Measurements from ENCODE around the gene DNAJB13.

DNA sequence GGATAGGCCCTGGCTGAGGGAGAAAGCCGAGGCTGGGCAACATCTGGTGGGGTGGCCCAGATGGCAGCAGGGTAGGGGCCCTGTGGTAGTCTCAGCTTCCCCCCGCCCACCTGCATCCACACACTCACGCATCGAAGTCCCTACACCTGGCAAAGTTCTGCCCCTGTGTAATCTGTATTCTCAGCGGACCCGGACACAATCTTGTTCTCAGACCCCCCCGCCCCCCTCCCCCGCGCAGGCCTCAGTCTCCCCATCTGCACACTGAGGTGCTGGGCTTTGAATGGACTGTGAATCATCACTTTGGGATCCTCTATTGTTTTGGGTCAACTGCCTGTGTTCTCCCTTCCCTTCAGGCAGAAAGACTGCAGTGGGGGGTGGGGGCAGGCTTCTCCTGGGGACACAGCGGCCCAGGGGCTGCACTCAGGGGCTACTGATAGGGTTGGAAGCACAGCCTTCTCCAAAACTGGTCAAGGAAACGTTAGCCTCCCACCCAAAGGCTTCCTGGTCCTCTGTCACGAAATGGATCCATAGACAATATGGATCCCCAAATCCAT is 1.3 kb downstream of the RELT start:
- PRO-cap, 7 experiments: no peak in any of the 7 experiments
- RAMPAGE, long total RNA, 2 experiments: no peak in any of the 2 experiments

DNA sequence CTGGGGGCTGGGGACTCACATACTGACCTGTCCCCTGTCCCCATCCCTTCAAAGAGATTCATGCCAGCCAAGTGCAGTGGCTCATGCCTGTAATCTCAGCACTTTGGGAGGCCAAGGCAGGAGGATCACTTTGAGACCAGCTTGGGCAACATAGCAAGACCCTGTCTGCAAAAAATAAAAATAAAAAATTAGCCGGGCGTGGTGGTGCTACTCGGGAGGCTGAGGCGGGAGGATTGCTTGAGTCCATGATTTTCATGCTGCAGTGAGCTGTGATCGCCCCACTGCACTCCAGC is 15.2 kb downstream of the RELT start:
- PRO-cap, 7 experiments: no peak in any of the 7 experiments
- RAMPAGE, long total RNA, 2 experiments: no peak in any of the 2 experiments

DNA sequence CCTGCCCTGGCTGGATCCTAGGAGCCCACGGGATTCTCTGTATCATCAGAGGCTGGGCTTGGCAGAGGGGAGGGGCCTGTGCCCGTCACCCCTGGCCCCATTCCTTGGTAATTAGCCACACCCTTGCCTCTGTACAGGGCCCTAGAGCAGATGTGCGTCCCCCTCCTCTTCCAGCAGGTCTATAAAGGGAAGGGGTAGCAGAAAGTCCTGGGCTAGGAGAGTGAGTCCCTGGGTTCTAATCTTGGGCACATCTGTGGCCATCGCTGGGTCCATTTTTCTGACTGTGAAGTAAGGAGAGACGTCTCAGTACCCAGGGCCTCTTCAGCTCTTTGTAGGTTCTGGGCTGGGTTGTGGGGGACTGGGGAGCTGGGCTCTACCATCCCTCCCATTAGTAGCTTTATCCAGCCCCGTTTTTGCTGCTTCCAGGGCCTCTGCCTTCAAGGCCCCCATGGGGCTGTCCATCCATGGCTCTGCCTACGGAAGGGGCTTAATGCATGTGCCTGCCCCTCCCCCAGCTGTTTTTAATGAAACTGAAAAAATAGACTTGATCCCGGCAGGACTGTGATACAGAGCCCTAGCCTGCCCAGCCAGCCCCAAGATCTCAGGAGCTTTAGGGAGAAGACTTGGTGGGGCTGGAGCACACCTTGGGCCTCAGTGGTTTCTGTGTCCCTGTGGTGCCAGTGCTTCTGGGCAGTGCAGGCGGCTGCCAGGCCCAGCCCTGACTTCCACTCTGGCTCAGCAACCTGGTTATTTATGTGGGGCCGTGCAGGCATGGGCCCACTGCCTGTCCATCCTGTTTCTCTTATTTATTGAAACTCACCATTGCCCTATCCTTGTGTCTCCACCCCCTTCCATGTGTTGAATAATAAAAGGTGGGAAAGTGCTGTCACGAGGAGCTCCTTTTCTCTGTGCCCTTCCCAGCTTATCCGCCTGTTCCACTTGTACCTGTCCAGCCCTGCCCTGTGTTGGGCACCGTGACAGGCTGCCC is 19.9 kb downstream of the RELT start:
- PRO-cap, 7 experiments: no peak in any of the 7 experiments
- RAMPAGE, long total RNA, 2 experiments: no peak in any of the 2 experiments

GRCh38 chr11:73465274-73465833 is 89.2 kb downstream of the RELT start:
- PRO-cap, 7 experiments: no peak in any of the 7 experiments
- RAMPAGE, long total RNA, 2 experiments: no peak in any of the 2 experiments

DNA sequence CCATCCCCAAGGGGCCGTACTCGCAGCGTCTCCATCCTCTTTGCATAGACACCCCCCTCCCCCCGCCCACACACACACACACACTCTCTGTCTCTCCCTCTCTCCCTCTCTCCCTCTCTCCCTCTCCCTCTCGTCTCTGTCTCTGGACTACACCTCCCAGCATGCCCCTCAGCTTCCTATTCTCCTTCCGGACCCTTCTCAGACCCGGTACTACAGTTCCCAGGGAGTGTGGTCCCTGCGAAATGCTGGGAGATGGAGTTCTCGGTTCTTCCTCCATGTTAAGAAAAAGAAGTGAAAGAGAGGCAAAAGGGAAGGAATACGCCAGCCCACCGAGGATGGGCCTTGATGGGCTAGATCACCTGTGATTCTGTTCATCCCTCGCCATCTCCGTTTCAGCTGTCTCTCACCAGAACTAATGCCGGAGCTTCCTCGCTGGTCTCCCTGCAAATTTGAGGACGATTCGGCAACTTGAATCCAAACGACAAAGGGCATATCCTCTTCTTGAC is 569 bp upstream of the FAM168A start:
- PRO-cap, 7 experiments: peak in 7 of 7 experiments; most common plus-strand start position 179 of the sequence (in 3); most common minus-strand start position 112 of the sequence (in 3)
- RAMPAGE, long total RNA, 2 experiments: no peak in any of the 2 experiments

DNA sequence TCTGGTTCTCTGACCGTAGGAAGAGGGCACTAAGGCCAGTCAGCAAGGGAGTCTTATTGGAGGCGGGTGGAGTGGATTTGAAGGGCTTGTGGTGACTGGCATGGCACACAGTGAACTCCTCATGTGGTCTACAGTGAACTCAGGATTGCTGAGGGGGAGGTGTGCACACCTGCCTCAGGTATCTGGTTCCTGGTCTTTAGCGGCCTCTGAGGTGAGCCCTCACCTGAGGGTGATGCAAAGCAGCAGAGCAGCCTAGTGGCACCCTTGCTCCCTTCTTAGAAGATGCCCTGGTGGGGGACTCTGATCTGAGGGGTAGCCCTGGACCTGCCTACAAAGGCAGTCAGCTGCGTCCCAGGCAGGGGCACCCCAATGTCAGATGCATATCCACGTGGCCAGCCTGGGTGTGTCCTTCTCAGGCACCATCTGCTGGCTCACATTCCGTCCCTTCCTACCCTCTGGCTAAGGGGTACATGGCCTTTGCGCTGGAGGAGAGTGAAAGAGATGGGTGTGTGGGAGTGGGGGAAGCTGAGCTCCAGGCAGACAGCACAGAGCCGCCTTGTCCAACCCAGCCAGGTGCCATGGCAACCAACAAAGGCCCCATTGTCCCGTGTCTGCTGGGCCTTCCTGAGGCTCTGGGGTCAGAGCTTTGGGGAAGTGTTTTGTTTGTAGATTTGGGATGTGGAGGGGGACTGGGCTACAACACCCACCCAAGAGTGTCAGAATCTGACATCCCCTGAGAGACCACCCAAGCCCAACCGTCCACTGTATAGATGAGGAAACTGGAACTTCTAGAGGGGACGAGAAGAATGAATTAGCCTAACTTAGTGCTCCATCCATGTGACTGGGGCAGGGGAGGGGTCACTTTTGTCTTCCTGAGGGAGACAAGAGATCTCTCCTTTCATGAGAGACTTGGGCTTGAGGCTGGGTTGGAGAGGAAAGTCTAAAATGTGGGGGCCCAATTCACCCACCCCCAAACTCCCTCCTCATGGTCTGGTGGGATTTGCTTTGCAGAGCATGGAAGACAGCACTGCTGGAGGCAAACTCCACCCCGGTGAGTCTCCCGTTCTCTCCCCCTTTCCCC is 5.9 kb downstream of the PLEKHB1 start:
- PRO-cap, 7 experiments: no peak in any of the 7 experiments
- RAMPAGE, long total RNA, 2 experiments: no peak in any of the 2 experiments

- PRO-cap, 7 experiments: no peak in any of the 7 experiments
- RAMPAGE, long total RNA, 2 experiments: no peak in any of the 2 experiments
Observed at GRCh38 chr11:73784277-73784707, 3.4 kb upstream of the MRPL48 start.

GRCh38 chr11:73877159-73877761 is 461 bp downstream of the PAAF1 start:
- PRO-cap, 7 experiments: no peak in any of the 7 experiments
- RAMPAGE, long total RNA, 2 experiments: no peak in any of the 2 experiments

- PRO-cap, 7 experiments: no peak in any of the 7 experiments
- RAMPAGE, long total RNA, 2 experiments: start-site peak on the plus strand in 2 of 2 experiments, at chr11:73950988-73951051 at its widest, 15 to 163 reads per replicate
Observed at GRCh38 chr11:73950836-73951248, at the start of gene DNAJB13. Gene DNAJB13, plus strand, starts transcription at chr11:73951026.

DNA sequence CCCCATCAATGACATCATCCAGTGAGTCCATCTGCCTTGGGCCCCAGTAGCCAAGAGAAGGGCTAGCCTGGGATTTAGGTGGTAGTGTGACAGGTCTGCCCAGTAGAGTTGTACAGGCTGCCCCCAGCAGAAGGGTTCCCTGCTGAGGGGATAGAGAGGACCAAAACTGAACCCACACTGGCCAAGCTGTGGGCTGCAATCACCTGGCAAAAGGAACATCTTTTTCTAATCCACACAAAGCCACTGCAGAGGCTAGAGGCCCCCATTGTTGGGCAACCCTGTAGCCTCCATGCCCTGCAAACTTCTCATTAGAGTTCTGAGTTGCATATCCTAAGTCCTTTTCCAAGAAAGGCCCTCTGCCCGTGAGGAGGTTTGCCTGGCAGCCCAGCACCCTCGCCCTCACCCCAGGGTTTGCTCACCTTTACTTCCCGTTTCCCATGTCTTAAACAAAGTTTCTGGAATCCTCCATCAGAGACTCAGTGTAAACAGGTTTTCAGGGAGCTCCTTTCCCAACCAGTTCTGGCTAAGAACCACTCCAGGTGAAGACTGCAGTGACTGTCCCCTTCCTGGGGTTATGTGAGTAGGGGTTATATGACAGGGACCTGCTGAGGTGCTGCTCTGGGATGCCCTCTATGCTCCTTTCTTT is 13.2 kb downstream of the UCP2 start:
- PRO-cap, 7 experiments: no peak in any of the 7 experiments
- RAMPAGE, long total RNA, 2 experiments: no peak in any of the 2 experiments

DNA sequence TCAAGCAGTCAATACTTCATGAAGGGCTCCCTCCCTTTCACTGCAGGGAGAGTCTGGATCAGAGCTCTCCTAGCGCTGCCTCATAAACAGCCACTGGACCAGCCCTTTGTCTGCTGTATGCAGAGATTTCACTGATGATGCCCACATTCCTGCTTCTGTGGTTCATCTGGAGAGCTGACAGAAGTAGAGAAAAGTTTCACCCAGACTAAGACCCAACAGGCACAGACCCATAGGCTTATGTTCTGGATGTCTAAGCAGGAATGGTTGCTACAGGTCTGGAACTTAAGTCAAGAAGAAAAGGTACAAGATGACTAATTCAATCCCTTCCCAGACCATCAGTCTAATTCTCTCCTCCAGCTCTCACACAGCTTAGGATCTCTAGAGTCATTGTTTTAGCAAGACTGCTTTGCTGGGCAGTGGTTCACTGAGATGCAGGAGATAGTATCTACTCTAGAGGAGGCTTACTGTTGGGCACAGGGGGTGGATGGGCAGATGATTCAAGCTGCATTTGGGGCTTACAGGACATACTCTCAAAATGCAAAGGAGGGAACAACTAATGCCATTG is 3.9 kb downstream of the UCP2 start:
- PRO-cap, 7 experiments: no peak in any of the 7 experiments
- RAMPAGE, long total RNA, 2 experiments: no peak in any of the 2 experiments

DNA sequence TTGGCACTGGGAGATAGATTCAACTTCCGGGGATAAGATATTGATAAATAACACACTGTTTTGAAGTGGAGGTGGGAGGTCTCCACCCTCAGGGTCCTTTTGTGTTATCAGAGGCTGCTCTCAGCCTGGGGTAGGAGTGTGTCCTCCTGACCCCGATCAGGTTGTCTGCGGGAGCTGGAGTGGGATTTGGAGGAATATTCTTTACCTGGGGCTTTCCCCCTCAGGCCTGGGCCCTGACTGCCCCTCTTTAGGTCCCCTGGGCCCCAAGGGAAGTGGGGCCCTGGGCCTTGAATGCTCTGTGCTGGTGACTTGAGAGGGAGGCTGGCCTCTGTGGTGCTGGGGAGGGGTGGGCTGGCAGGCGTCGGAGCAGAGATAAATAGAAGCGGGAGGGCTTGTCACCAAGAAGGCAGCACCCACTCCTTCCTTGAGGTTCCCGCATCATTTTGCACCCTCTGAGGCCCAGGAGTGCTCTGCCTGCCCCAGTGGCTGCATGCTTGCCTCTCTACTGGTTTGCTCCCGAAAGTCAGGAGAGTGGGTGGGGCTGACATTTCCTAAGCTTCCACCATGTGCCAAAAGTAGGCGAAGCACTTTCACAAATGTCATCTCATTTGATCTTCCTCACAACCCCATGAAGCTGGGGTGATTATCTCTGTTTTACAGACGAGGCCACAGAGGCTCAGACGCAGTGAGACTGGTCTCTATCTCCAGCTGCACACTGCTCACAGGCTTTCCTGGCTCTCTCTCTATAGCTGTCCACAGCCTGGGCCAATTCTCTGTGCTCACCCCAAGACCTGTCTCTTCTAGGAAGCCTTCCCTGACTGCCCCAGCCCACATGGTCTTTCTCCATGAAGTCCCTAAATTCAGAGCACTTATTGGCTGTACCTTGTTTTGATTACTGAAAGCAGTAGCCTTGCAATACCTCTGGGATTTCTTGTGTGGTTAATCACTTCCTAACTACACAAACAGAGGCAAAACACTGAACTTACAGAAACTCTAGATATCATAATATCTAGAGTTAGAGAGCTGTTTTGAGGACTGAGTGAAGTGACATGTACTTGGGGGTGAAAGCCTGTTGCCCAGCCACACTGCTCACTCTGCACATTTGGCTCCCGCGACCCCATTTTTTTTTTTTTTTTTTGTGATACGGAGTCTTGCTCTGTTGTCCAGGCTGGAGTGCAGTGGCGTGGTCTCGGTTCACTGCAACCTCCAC is 2.6 kb upstream of the UCP3 start:
- PRO-cap, 7 experiments: no peak in any of the 7 experiments
- RAMPAGE, long total RNA, 2 experiments: no peak in any of the 2 experiments

- PRO-cap, 7 experiments: no peak in any of the 7 experiments
- RAMPAGE, long total RNA, 2 experiments: no peak in any of the 2 experiments
Observed at GRCh38 chr11:74070822-74071532, 62.1 kb upstream of the UCP3 start.

DNA sequence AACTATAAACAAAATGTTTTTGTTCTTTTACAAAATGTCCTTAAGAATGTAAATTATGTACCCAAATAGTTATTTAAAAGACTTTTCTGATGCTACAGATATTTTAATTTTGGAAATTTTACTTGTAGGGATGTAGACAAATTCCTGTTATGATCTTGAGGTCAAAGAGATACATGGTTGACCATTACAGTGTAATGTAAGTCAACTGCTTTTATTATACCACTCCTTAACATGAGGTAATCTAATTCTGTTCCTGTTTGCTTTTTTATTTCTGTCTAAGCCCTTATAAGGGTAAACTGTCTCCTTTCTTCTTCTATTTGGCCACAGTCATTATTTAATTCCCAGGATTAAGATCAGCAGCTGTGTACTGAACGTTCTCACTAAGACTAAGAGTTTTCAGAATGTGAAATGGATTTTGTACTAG is 32.9 kb downstream of the C2CD3 start:
- PRO-cap, 7 experiments: no peak in any of the 7 experiments
- RAMPAGE, long total RNA, 2 experiments: no peak in any of the 2 experiments

GRCh38 chr11:74138354-74139225 is 32.2 kb downstream of the C2CD3 start:
- PRO-cap, 7 experiments: no peak in any of the 7 experiments
- RAMPAGE, long total RNA, 2 experiments: no peak in any of the 2 experiments

- PRO-cap, 7 experiments: no peak in any of the 7 experiments
- RAMPAGE, long total RNA, 2 experiments: no peak in any of the 2 experiments
Observed at GRCh38 chr11:74171915-74172494, 916 bp downstream of the PPME1 start.

DNA sequence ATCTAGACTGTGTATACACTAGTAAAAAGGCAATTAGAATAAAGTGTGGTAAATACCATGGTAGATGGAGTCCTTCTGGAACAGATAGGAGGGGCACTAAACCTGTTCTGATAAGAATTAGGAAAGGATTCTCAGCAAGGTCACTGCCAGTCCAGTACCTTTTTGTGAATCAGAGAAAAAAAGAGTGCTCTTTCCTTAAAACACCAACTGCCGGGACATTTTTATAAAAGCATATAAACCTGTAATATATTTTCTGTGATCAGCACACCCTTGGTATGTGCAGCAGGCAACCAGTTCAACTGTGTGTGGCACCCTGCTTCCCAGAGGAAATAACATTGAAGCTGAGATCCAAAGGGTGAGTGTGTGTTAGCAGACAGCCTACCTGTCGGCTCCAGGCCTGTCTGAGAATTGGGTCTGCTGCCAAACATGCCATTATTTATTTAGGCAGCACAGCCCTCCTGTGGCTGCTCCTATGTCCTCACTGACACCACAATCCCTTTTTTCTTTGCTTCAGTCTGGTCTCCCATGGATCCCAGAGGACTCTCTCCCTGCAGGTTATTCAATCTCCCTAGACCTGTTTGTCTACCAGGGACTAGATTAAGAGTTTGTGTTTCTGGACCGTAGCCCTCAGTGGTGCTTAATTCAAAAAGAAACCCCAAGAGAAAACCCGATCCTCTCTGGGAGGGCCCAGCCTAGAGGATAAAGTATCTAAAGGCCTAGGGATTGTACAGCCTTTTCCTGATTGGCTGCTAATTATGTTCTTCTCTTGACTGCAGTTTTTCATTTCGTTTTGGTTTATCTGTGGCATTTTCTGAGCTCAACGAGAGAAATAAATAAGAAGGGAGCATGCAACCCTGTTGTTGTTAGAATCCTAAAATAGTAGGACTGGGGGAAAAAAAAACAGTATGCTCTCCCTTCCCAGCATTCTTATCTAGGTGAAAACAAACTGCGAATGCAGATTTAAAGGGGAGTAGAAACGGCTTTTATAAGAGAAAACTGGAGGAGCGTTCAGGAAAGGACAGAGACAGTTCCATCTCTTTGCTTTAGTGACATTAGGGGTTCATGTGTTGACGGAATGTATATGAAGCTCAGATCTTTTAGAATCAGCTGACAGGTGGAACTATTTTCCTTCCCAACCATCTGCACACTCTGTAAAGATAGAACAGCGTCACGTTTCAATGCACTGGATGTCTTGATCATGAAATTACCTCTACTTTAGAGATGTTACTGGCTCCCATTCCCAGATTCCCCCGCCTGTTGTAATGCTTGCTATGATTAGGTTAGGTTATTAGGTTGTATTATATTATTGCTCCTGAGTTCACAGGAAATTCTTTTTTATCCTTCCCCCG is 24.0 kb downstream of the KCNE3 start:
- PRO-cap, 7 experiments: peak in 5 of 7 experiments; most common plus-strand start position 988 of the sequence (in 5); most common minus-strand start position 672 of the sequence (in 1)
- RAMPAGE, long total RNA, 2 experiments: no peak in any of the 2 experiments

DNA sequence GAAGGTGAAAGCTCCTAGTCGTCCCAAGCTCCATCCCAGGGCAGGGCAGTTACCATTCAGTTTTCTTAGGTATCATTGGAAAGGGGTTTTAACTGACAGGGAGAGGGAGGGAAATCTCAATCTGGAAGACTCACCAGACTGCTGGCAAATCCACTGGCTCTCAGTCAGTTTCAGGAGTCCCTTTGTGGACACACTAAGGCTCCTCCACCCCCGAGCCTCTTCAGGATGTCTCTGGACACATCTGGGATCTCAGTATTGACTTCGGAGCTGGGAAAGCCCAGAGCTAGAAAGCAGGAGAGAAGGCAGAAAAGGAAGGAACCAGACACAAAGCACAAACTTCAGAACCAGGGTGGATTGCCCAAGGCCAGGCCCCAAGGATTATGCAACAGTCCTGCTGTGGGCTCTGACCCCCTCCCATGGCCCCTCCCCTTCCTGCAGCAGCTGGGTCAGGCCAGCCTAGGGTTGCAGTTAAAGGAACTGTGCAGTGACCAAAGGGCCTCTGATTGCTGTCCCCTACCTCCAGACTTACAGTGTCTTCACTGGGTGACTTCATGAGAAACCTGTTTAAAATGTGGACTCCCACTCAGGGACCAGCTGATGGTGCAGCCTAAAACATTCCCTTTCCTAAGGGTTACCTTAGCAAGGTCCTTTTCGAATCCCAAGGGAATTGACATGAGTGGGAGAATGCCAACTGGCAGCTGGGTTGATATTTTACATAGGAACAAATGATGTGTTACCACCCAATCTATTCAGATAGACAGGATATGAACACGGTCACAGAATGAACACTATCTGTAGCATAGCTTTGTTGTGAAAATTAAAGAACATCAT is 5.3 kb downstream of the KCNE3 start:
- PRO-cap, 7 experiments: peak in 7 of 7 experiments; most common plus-strand start position 471 of the sequence (in 4); most common minus-strand start position 338 of the sequence (in 5)
- RAMPAGE, long total RNA, 2 experiments: no peak in any of the 2 experiments

- PRO-cap, 7 experiments: no peak in any of the 7 experiments
- RAMPAGE, long total RNA, 2 experiments: no peak in any of the 2 experiments
Observed at GRCh38 chr11:74581999-74582471, 10.3 kb upstream of the POLD3 start.

DNA sequence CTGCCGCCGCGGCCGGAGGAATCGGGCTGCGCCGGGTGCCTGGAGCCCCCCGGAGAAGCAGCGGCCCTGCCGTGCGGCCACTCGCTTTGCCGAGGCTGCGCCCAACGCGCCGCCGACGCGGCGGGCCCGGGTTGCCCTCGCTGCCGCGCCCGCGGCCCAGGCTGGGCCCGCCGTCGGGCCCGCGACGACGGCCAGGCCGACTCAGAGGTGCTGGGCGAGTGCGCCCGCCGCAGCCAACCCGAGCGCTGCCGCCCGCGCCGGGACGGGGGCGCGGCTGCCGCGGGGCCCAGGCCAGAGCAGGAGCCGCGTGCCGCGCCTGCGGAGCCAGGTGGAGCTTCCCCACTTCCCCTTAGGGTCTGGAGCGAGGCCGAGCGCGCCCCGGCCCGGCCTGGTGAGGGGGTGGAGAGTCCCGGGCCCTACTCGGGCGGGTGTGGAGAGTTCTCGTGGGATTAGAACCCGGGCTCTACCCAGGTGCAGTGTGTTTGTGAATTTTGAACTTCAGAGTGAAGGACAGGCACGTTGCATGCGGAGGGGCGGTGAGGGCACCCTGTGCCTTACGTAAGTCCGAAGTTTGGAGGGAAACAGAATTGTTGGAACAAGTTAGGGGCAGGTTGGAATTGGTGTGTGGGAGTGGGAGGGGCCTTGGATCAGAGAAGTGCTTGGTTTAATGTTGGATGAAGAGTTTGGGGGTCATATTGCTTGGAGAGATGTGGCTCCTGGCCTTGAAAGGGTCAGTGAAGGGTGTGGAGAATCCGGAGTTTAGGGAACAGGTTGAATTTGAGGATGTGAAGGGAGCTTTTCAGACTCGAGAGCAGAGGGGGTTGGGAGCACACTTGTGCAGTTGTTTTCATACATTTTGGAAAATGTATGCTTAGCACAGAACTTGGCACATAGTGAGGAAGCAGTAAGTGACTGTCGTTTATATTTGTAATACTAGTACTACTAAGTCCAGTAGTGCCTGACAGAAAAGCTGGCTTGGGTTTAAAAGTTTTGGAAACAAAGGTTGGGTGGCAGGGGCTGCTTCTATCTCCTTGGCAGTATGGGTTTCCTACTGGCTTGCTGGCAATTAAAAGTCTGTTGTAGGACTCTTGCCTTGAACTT is 756 bp downstream of the RNF169 start:
- PRO-cap, 7 experiments: peak in 6 of 7 experiments; most common plus-strand start position 294 of the sequence (in 2); most common minus-strand start position 573 of the sequence (in 6)
- RAMPAGE, long total RNA, 2 experiments: no peak in any of the 2 experiments

Data from ovary (tissue), 7 donors.